ENCODE results near the genes TM4SF1 and ANKUB1.

- PRO-cap, result no peak
- RAMPAGE, long total RNA, 5 experiments, result no peak in any of the 5 experiments
- RRBS, result 85% methylated on average over 2 of the region's 5 CpGs
Observed at GRCh38 chr3:149198157-149198874, 23.3 kb downstream of the CP start.

GRCh38 chr3:149339784-149340257 is 6.4 kb upstream of the TM4SF18 start:
- PRO-cap, result bidirectional peak, plus-strand start at chr3:149340198, minus-strand start at chr3:149339951
- RAMPAGE, long total RNA, 5 experiments, result no peak in any of the 5 experiments
- RRBS, result no CpG with 5 or more reads among the region's 5 CpGs

GRCh38 chr3:149368777-149369996 is 8.3 kb downstream of the TM4SF1 start:
- PRO-cap, result no peak
- RAMPAGE, long total RNA, 5 experiments, result start-site peak on the minus strand in 5 of 5 experiments, at chr3:149369190-149369653 at its widest, 21 to 831 reads per replicate
- RRBS, result no CpG with 5 or more reads among the region's 7 CpGs

DNA sequence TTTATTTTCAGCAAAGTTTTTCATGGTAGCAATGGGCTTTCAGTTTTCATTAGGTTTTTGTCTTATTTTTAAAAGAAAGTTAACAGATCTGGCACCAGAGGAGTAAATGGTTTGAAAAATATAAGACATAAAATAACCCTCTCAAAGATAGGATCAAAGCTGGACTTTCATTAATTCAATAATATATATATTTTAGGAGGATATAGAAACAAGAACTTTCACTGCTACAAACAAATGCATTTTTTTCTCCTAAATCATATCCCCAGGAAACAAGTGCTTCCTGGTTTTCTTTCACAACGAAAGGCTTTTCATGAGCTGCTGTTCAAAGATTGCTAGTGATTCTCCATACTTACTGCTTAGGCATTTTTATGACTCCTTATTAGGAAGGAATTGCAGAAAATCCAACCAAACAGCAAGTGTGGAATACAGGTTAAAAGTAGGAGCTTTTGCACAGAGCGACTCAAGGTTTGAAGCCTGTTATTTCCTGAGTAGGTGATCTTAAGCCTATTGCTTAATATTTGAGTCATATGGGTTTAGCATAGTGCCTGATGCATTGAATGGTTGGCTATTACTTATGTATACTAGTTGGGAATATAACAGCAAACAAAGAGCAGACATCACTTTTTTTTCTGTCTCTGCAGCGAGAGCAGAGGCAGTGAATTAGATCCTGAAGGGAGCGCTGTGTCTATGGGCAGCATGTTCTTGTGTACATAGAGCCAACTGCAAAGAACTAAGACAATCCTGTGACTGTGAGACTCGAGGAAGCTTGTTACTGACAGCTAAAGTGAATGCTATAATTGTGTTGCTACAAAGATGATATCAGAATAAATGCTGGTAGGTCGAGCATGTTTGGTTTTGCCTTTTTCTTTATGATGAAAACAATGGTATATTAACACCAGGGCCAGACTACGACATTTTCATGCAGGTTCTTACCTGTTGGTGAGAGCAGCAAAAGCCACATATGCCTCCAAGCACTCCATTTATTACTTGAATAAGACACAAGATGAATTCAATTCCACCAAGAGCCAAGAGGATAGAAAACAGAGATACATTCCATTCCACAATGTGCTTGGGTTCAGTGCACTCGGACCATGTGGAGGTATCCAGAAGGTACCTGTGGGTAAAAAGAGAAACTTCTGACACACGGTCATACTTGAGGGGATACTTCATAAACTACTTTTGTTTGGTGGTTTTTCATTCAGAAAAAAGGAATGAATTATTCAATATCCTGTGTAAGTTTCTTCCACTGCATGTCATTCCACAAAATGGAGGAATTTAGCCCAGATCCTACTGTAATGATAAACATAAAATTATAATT is 6.2 kb downstream of the TM4SF1 start:
- PRO-cap, result no peak
- RAMPAGE, long total RNA, 5 experiments, result start-site peak on the minus strand in 1 of 5 experiments, centred at position 1,046 of the sequence, 11 reads per replicate
- RRBS, result no CpG with 5 or more reads among the region's 9 CpGs

DNA sequence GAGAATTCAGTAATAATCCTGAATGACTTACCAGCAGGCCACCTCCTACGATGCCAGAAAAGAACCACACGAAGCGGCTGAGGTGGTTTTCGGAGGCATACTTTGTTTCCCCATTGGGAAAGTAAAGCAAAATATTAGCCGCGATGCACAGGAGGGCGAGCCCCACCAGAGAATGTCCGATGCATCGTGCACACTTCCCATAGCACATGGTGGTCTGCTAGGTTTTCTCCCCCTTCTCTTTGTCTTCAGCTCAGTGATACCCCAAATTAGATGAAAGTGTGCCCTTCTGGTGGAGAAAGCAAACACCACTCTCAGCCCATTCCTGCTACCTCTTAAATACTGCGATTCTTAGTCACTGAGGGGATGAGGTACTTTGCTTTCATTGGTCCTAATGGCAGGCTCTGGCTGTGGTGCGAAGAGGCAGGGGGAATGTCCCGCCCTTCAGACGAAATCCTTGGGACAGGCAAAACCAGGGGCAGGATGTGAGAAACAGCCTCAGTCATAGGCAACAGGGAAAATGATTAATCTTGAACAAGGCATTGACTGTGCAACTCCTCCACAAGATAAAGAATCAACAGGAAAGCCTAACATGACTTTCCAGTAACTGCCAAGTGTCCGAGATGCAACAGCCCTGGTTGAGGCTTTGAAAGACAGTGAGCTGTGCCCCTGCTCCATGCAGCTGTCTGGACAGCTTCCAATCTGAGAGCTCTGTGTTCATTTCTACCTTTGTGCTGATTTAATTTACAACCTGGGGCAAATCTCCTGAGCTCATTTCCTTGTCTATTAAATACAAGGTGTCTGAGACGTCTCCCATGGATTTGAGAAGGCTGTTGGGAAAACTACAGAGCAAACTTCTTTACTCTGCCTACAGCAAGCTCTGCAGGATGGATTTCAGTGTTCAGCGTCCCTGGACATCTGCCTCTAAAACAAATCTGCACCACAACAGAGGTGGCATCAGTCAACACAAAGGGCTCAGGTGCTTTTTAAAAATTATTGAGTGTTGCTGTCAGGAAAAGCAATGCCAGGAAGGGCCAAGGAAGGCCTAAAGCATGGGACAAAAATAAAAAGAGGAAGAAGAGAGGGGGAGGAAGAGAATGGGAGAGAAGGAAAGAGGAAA is at the start of gene TM4SF1:
TSS of gene TM4SF1 (minus strand) at position 310 of the 1,117 bp plus-strand sequence.
- PRO-cap, result bidirectional peak, plus-strand start at position 444 of the sequence, minus-strand start at position 390 of the sequence; bidirectional peak, plus-strand start at position 779 of the sequence, minus-strand start at position 701 of the sequence
- RAMPAGE, long total RNA, 5 experiments, result start-site peak on the plus strand in 1 of 5 experiments, centred at position 800 of the sequence, 7 reads per replicate; start-site peak on the minus strand in 5 of 5 experiments, centred at positions 84 to 383 of the sequence, 11 to 2,114 reads per replicate
- RRBS, result no CpG with 5 or more reads among the region's 16 CpGs

GRCh38 chr3:149494117-149494528 is 19.6 kb downstream of the TM4SF4 start:
- PRO-cap, result no peak
- RAMPAGE, long total RNA, 5 experiments, result no peak in any of the 5 experiments
- RRBS, result no CpG with 5 or more reads among the region's 6 CpGs

DNA sequence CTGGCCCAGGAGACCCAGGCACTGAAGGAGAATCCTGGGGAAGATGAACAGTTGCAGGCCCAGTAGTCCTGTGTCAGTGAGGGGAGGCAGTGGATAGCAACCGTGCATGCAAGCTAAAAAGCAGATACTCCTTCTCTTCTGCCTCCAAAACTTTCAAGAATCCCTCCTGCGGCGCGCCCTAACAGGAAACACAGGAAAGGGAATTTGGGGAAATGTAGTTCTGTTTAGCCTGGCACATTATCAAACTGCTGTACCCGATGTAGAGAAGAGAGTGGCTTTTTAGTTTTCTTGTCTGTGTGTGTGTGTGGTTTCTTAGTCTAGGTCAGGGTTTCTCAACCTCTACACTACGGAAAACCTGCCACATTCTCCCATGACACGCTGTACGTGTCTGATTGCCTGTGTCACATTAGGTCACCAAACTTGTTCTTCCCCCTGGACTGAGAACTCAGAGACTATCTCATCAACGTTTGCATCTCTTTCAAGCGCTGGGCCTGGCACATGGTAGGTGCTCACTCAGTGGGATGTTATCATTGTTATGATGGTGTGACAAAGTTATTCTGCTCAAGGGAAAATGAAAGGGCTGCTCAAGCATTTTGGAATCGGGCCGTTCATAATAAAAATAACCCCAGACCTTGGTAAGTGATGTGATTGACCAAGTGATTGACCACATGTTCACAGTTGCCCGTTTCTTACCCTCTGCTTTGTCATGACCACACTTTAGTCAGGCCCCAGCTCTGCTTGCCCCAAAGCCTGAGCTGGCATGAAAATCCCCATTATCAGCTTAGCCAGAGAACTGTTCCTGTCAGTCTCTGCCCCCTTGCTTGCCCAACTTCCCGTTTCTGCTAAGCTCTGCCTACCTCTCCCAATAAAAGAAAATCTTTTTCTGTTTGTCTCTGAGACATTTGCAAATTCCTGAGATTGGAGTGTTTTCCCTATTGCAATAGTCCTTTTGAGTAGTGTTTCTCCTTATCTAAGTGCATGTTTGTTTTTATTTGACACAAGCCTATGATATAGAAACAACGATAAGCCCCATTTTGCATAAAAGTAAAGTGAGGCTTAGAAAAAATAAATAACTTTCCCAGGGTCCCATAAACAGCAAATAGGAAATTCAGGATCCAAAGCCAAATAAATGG is 33.3 kb downstream of the TM4SF4 start:
- PRO-cap, result no peak
- RAMPAGE, long total RNA, 5 experiments, result no peak in any of the 5 experiments
- RRBS, result no CpG with 5 or more reads among the region's 15 CpGs

DNA sequence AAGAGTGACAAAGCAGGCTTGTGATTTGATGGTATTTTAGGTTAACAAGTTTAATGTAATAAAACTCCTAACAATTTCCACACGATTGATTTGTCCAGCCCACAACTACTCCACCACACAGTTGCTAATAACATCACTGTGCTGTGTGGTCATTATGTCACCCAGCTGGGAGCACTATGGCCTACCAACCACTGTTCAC is 1.7 kb downstream of the WWTR1 start:
- PRO-cap, result no peak
- RAMPAGE, long total RNA, 5 experiments, result no peak in any of the 5 experiments
- RRBS, result no CpG with 5 or more reads among the region's 1 CpG

DNA sequence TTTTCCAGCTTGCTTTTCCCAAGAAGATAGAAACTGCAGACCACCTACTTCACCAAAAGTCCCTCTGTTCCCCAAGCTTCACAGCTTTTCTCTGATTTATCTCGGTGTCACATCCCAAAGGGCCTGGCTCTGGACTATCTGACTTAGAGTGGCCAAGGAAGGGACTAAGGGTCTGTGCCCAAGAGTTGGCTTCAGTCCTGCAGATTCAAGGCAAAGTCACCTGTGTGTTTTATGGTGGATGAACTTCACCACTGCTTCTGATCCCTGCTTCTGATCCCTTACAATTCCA is 1.5 kb downstream of the WWTR1 start:
- PRO-cap, result no peak
- RAMPAGE, long total RNA, 5 experiments, result no peak in any of the 5 experiments
- RRBS, result no CpG with 5 or more reads among the region's 1 CpG

GRCh38 chr3:149792385-149792844 is at the start of gene ANKUB1:
TSS of gene ANKUB1 (minus strand) at chr3:149792554.
- PRO-cap, result no peak
- RAMPAGE, long total RNA, 5 experiments, result no peak in any of the 5 experiments
- RRBS, result no CpG with 5 or more reads among the region's 3 CpGs

- PRO-cap, result no peak
- RAMPAGE, long total RNA, 5 experiments, result no peak in any of the 5 experiments
- RRBS, result no CpG with 5 or more reads among the region's 6 CpGs
Observed at GRCh38 chr3:150237384-150238001, 170.6 kb upstream of the TSC22D2 start.

- PRO-cap, result no peak
- RAMPAGE, long total RNA, 5 experiments, result no peak in any of the 5 experiments
- RRBS, result no CpG with 5 or more reads among the region's 8 CpGs
Observed at GRCh38 chr3:150238342-150238968, 169.6 kb upstream of the TSC22D2 start.

DNA sequence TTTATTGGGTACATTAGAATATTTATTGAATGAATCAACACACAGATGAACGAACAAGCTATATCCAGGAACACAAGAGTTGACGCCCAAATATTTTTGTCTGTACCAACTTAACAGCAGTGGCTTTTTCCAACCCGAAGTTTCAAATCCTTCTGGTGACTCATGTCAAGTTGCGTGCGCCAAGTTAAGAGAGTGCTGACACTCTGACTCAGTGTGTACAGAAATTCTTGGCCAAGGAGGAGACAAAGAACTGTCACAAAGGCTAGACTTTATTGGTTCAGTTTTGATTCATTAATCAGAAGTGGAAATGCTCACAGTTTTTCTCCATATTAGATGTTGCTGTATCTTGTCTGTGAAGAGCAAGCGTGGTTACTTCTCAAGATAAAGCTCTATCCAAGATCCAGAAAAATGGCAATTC is 59.6 kb upstream of the TSC22D2 start:
- PRO-cap, result no peak
- RAMPAGE, long total RNA, 5 experiments, result no peak in any of the 5 experiments
- RRBS, result no CpG with 5 or more reads among the region's 6 CpGs

DNA sequence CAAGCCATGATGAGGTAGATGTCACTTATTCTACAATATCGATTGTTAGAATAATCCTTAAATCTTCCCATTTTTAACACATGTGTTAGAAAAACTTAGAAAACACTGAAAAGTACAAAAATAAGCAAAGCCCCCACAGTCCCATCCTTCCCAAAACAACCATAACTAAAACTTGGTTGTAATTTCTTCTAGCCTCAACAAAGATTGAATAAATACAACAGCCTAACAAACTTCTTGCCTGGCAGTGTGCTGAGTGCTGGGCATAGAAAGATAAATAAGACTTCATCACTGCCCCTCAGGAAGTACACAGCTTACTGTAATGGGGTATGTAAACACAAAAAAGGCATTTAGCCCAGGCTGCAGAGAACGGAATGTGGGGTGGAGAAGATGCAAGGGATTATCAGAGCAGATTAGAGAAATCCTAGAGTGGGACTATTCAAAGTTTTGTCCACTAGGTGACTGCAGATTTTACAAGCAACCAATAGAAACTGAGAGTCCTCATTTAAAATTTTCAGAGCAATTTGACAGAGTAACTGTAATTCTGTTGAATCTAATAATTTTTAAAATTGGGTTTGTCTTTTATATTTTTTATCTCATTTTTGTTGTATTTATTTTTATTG is 35.4 kb upstream of the TSC22D2 start:
- PRO-cap, result no peak
- RAMPAGE, long total RNA, 5 experiments, result no peak in any of the 5 experiments
- RRBS, result no CpG with 5 or more reads among the region's 2 CpGs

DNA sequence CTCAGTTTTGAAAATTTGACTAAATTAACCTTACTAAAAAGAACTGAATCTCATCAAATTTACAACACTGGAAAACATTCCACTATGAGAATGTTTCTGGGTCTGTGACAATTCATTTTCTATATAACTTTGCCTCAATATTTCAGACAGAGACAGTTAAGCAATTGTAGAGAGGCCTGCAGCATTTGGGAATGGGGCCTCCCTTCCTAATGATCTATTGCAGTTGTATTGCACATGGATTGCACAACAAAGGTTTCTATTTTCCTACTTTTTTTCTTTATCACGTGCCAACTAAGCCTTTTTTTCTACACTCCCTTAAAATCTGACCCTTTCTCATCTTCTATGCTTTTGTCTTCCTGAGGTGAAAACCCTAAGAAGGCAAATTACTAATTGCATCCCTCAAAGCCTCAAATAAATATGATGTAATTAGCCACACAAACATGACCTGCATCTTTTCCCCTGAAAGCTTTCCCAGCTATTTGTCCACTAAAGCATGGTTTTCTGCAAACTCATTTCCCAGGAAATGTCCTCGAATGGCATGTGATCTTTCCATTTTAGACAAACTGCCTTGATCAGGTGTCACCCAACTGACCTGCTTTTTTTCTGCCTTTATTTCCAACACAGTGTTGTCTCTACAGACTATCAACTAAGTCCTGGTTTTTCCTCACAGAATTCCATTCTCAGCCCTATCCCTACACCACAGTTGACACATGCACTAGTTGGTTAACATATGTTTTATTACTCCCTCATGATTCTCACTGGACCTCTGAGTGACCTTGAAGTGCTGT is 32.0 kb upstream of the TSC22D2 start:
- PRO-cap, result no peak
- RAMPAGE, long total RNA, 5 experiments, result no peak in any of the 5 experiments
- RRBS, result no CpG with 5 or more reads among the region's 2 CpGs

DNA sequence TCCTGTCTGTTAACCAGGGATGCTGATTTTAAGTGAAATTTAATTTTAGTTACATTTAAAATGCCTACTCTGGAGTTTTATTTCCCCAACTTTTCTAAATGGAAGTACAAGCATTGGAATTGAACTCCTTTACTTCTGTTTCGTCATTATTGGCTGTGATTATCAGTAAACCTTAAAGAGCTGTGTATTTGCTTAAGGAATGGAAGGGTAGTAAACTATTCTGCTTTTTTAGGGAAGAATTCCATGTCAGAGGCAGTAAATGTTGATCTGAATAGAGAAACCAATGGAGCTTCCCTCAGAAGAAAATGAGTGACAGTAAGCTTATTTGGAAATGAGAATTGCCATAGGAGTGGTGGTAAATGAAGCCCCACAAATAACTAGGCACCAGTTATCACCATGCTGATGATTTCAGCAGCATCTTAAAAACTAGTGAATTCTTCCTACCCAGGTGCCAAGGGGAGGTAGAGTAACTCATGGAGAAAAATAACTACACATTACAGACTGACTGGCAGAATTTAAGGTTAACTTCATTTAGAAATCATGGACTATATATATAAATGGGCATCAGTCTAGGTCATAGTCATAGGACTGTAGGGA is 20.9 kb downstream of the TSC22D2 start:
- PRO-cap, result no peak
- RAMPAGE, long total RNA, 5 experiments, result start-site peak on the plus strand in 1 of 5 experiments, centred at position 565 of the sequence, 9 reads per replicate
- RRBS, result no CpG with 5 or more reads among the region's 1 CpG

DNA sequence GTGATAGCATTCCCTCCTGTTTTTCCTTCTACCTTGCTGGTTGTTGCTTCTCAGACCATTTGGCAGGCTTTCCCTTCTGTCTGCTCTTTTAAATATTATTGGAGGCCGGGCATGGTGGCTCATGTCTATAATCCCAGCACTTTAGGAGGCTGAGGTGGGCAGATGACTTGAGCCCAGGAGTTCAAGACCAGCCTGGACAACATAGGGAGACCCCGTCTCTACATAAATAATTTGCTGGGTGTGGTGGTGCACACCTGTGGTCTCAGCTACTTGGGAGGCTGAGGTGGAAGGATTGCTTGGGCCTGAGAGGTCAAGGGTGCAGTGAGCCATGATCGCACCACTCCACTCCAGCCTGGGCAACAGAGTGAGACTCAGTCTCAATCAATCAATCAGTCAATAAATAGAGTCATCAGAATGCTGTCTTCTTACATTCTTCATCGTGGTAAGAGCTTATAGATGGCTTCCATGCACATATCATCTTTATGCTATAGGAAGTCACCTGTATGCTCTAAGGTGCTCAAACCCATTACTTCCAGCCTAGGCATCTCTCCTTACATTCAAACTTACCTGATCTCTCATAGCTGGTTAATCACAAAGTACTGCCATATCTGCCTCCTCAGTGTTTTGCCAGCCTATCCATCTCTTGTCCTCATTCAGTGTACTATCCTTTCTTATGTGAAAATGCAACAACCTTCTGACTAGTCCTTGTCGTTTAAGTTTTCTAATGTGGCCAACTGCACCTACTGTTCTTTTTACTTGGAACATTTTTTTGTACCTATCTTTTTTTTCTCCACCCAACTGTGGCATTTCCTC is 33.5 kb downstream of the TSC22D2 start:
- PRO-cap, result no peak
- RAMPAGE, long total RNA, 5 experiments, result no peak in any of the 5 experiments
- RRBS, result no CpG with 5 or more reads among the region's 5 CpGs

GRCh38 chr3:150443940-150444526 is 35.9 kb downstream of the TSC22D2 start:
- PRO-cap, result no peak
- RAMPAGE, long total RNA, 5 experiments, result no peak in any of the 5 experiments
- RRBS, result no CpG with 5 or more reads among the region's 5 CpGs

- PRO-cap, result no peak
- RAMPAGE, long total RNA, 5 experiments, result no peak in any of the 5 experiments
- RRBS, result no CpG with 5 or more reads among the region's 3 CpGs
Observed at GRCh38 chr3:150451216-150452173, 43.4 kb downstream of the TSC22D2 start.

DNA sequence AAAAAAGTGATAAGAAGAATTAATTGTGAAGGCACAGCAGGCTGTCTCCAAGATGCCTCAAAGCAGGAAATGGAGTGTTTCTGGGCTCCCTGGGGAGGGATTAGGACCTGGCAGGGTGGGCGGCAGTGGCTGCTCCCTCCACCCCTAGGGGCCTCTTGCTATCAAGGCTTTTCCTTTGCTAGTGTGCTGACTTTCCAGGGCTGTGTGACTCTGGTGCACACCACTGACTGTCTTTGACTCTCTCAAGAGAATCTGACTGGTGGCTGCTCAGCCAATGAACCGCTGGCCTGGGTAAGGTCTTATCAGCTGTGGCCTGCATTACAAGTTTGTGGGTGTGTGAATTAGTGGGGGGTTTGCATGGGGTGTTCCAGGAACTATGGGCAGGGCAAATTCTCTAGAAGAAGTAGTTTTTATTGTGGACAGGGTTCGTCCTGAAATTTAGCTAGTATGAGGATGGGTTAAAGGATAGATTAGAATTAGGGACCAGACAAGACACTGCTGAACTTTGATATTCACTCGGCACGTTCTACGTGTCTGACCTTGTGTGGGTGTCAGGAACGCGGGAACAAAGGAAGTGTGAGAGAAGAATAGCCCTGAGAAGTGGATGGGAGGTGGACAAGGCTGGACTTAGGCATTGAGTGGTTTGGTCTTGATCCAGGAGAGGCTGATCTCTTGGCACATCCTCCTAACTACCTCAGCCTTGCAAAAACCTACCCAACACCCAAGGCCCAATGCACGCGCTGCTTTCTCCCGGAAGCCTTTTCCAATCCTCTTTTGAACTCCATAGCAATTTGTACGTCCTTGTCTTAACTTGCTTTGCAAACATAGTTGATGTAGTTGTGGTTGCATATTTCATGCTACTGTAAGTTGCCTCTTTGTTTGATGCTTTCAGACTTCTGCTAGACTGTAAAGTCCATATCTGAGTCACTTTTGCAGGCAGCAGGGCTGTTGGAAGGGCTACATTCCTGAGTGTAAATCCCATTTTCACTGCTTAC is 29.3 kb downstream of the SIAH2 start:
- PRO-cap, result no peak
- RAMPAGE, long total RNA, 5 experiments, result no peak in any of the 5 experiments
- RRBS, result no CpG with 5 or more reads among the region's 12 CpGs